Uterus (tissue), 7 donors: ENCODE results near the genes PTGER4 and C7.

GRCh38 chr5:39519590-39520058, 94.8 kb upstream of the DAB2 start:
- PRO-cap, 4 experiments, result no peak in any of the 4 experiments
- RAMPAGE, long total RNA, 2 experiments, result no peak in any of the 2 experiments
- RRBS, result no CpG with 5 or more reads among the region's 2 CpGs

- PRO-cap, 4 experiments, result peak in 3 of 4 experiments; most common plus-strand start chr5:39761077 (in 3)
- RAMPAGE, long total RNA, 2 experiments, result no peak in any of the 2 experiments
- RRBS, result no CpG with 5 or more reads among the region's 2 CpGs
These were observed 336.2 kb upstream of the DAB2 start for GRCh38 chr5:39760979-39761297.

- PRO-cap, 4 experiments, result no peak in any of the 4 experiments
- RAMPAGE, long total RNA, 2 experiments, result no peak in any of the 2 experiments
- RRBS, result no CpG with 5 or more reads among the region's 4 CpGs
These were observed 613.2 kb upstream of the DAB2 start for GRCh38 chr5:40038021-40038314.

DNA sequence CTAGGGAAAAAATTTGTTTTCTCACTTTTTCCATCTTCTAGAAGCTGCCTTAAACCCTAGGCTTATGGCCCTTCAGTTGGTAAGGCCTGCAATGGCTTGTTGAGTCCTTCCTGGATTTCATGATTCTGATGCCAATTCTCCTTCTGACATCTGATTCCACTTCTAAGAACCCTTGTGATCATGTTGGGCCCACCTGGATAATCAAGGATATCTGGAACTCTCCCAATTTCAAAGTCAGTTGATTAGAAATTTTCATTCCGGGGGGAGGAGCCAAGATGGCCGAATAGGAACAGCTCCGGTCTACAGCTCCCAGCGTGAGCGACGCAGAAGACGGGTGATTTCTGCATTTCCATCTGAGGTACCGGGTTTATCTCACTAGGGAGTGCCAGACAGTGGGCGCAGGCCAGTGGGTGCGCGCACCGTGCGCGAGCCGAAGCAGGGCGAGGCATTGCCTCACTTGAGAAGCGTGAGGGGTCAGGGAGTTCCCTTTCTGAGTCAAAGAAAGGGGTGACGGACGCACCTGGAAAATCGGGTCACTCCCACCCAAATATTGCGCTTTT, 138.6 kb upstream of the PTGER4 start:
- PRO-cap, 4 experiments, result no peak in any of the 4 experiments
- RAMPAGE, long total RNA, 2 experiments, result no peak in any of the 2 experiments
- RRBS, result no CpG with 5 or more reads among the region's 21 CpGs

DNA sequence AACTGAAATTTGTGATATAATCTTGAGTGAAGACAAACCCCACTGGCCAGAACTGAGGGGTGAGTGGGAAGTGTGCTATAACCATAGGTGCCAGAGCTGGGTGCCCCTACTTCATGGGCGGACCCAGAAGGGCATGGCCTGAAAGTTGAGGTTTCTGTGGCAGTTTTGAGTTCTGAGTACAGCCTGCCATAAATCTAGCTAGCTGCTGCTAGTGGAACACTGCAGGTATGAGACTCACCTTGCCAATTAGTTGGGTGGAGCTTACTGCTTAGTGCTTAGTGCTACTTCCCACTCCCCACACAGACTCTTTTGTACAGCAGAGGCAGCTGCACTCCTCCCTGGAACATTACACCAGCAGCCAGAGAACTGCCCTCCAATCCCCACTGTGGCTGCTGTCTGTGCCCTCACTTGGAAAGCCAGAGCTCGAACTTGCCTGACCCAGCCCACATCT, 27.2 kb upstream of the PTGER4 start:
- PRO-cap, 4 experiments, result no peak in any of the 4 experiments
- RAMPAGE, long total RNA, 2 experiments, result no peak in any of the 2 experiments
- RRBS, result no CpG with 5 or more reads among the region's 2 CpGs

DNA sequence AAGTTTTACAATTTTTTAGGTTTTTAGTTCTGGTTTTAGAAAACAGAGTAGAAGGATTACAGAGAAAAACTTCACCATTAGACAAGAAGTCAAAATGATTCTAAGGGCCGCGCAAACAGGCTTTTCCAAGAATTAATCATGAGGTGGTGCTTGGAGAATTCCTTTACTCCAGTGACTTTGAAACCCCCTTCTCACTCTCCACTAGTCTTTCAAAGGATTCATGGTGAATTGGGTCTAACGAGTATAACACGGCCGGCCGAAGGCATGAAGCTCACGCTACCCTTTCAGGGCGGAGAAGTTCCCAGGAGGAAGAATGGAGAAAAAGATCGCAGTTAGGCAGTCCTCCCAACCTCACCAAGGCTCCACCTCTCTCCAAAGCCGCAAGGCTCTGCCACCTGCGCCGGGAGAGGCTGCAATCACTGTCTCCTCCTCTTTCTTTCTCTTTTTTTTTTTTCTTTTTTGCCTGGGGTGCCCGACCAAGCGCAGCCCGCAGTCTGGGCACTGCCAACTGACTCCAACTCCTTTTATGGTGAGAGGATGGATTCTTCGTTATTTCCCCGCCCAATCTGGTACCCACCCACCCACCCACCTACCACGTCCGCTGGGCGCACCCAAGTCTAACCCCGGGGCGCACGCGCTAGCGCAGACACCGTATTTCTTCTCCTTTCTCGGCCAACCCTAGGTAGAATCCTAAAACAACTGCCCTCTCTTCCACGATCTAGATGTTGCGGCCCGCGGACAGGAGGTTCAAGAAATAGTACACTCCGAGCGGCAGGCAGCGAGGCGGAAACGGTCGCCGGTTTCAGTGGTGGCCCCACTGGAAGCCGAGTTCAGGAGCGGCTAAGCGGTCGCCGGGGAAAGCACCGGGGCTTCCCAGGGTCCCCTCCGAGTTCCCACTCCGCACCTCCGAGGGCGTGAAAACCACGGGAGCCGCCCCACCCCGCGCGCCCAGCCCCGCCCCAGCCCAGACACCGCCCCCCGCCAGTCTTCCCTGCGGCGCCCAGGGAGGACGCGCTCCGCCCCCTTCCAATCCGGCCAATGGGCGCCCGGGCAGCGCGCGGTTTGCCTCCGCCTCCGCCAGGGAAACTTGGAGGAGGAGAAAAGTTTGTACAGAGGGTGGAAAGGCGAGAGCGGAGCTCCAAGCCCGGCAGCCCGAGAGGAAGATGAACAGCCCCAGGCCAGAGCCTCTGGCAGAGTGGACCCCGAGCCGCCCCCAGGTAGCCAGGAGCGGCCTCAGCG, at the start of gene PTGER4:
Gene PTGER4, plus strand, starts transcription at position 1,110 of the 1,239 bp plus-strand sequence.
- PRO-cap, 4 experiments, result peak in 4 of 4 experiments; most common plus-strand start position 614 of the sequence (in 2); most common minus-strand start position 496 of the sequence (in 3)
- RAMPAGE, long total RNA, 2 experiments, result start-site peak on the plus strand in 1 of 2 experiments, centred at position 1,122 of the sequence, 28 reads per replicate
- RRBS, result 3% methylated on average over 15 of the region's 77 CpGs

DNA sequence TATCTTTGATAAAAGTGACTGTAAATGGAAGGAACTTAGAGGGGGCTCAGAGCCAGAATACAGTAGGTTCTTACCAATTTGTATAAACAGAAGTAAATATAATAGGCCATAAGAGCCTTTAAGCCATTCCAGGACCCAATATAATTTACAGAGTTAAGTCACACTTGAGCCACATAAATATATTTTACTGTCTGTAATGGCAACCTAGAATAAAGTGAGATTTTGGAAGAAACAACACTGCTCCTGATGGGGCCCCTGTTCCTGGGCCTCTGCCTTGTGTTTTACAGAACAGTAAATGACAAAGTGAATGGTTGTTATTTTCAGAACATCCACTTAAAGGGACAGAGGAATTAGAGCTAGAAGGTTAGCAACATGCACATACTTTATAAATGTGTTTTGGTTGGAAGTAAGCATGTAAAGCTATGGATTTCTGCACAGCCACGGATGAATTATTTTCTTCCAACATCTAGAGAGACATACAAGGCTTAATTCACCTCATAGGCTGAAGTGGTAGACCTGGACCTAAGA, 3.6 kb downstream of the PTGER4 start:
- PRO-cap, 4 experiments, result no peak in any of the 4 experiments
- RAMPAGE, long total RNA, 2 experiments, result no peak in any of the 2 experiments
- RRBS, result no CpG with 5 or more reads among the region's 1 CpG

- PRO-cap, 4 experiments, result no peak in any of the 4 experiments
- RAMPAGE, long total RNA, 2 experiments, result no peak in any of the 2 experiments
- RRBS, result no CpG with 5 or more reads among the region's 1 CpG
These were observed 4.8 kb downstream of the PTGER4 start for GRCh38 chr5:40684419-40685042.

DNA sequence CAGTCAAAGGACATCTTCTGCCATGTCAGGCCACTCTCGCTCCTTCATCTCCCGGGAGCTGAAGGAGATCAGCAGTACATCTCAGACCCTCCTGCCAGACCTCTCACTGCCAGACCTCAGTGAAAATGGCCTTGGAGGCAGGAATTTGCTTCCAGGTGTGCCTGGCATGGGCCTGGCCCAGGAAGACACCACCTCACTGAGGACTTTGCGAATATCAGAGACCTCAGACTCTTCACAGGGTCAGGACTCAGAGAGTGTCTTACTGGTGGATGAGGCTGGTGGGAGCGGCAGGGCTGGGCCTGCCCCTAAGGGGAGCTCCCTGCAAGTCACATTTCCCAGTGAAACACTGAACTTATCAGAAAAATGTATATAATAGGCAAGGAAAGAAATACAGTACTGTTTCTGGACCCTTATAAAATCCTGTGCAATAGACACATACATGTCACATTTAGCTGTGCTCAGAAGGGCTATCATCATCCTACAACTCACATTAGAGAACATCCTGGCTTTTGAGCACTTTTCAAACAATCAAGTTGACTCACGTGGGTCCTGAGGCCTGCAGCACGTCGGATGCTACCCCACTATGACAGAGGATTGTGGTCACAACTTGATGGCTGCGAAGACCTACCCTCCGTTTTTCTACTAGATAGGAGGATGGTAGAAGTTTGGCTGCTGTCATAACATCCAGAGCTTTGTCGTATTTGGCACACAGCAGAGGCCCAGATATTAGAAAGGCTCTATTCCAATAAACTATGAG, 12.5 kb downstream of the PTGER4 start:
- PRO-cap, 4 experiments, result no peak in any of the 4 experiments
- RAMPAGE, long total RNA, 2 experiments, result no peak in any of the 2 experiments
- RRBS, result 94% methylated on average over 2 of the region's 10 CpGs

DNA sequence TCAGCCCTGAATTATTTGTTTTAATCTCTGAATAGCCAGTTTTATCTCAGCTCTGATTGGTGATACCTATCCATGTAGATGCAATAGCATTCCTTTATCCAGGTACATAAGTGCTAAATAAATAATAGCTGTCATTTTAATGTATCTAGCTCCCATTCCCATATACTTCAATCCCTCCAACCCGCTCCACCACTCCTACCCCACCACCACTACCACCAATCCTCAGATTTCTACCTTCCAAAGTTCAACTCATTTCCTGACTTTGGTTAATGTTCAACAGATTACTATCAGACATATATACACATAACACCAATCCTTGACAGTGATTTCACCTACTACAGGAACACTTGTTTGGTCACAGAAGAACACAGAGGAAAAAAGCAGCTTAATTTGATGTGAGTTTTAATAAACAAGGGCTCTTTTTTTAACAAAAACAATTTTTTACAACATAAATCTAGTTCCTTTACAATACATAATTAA, 13.9 kb downstream of the PRKAA1 start:
- PRO-cap, 4 experiments, result no peak in any of the 4 experiments
- RAMPAGE, long total RNA, 2 experiments, result no peak in any of the 2 experiments
- RRBS, result no CpG with 5 or more reads among the region's 1 CpG

GRCh38 chr5:40797294-40797991, 731 bp downstream of the PRKAA1 start:
- PRO-cap, 4 experiments, result peak in 2 of 4 experiments; most common plus-strand start chr5:40797670 (in 1); most common minus-strand start chr5:40797653 (in 1)
- RAMPAGE, long total RNA, 2 experiments, result no peak in any of the 2 experiments
- RRBS, result 2% methylated on average over 14 of the region's 54 CpGs

- PRO-cap, 4 experiments, result no peak in any of the 4 experiments
- RAMPAGE, long total RNA, 2 experiments, result no peak in any of the 2 experiments
- RRBS, result no CpG with 5 or more reads among the region's 8 CpGs
These were observed 7.9 kb downstream of the RPL37 start for GRCh38 chr5:40826967-40827578.

DNA sequence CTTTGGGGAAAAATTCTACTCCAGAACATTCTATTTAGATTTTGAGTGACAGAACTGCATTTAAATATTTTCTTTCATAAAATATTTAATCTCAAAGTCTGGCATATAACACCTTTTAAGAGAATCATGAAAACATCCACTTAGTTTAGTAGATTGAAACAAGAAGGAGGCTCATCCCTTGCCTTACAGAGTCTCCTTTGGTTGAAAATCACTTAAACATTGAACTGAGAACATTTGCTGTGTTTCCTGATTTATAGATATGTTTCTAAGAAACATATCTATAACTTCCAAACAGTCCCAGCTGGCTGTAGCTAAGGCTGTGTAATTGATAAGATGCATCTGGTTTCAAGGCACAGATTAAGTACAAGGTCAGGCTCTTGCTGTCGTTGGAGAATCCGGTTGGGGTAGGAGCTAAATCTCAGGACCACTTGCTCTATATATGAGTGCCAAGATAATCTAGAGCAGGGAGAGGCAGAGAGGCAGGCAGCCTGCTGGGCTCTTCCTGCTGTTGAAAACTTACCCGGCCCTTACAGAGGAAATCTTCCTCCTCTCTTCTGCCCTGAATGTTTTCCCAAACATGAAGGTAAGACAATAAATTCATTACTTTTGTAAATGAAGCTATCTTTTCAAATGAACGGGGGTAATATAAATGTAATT, at the start of gene C7:
Gene C7, plus strand, starts transcription at position 464 of the 657 bp plus-strand sequence.
- PRO-cap, 4 experiments, result peak in 2 of 4 experiments; most common plus-strand start position 464 of the sequence (in 2); most common minus-strand start position 199 of the sequence (in 1)
- RAMPAGE, long total RNA, 2 experiments, result start-site peak on the plus strand in 2 of 2 experiments, centred at positions 431 to 435 of the sequence, 485 to 12,115 reads per replicate
- RRBS, result no CpG with 5 or more reads among the region's 4 CpGs

DNA sequence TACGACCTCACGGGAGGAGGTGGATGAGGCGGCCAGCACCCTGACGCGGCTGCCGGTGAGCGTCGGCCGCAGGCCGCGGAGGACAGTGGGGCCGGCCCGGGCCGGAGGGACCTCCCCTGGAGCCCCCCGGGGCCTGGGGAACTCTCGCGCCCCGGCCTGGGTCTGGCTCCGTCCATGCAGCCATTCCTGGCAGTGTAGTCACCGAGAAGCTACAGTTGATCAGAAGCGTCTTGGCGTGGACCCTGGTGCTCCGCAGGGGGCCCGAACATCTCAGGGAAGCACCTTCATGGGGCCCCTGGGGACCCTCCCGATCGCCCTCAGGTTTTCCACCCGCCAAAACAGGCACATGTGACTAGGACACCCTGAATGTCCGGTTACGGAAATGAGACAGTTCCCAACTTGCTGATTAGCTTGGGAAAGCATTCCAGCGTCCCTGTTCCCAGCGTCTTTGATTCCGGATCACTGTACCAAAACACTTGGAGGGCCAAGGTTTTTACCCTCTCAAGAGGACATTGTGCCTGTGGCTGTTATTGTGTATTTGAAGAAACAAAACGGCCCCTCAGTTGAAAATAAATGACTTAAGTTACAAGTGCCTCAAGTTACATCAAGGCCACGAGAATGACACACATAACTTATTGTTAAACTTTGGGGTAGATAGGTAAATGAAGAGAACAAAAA, 502 bp downstream of the FBXO4 start:
- PRO-cap, 4 experiments, result peak in 2 of 4 experiments; most common plus-strand start position 436 of the sequence (in 1); most common minus-strand start position 350 of the sequence (in 1)
- RAMPAGE, long total RNA, 2 experiments, result no peak in any of the 2 experiments
- RRBS, result 2% methylated on average over 11 of the region's 34 CpGs

GRCh38 chr5:42518780-42519187, 95.5 kb downstream of the GHR start:
- PRO-cap, 4 experiments, result peak in 1 of 4 experiments; most common plus-strand start chr5:42518930 (in 1)
- RAMPAGE, long total RNA, 2 experiments, result no peak in any of the 2 experiments
- RRBS, result no CpG with 5 or more reads among the region's 4 CpGs

- PRO-cap, 4 experiments, result peak in 1 of 4 experiments; most common minus-strand start chr5:42552205 (in 1)
- RAMPAGE, long total RNA, 2 experiments, result no peak in any of the 2 experiments
- RRBS, result no CpG with 5 or more reads among the region's 2 CpGs
These were observed 128.6 kb downstream of the GHR start for GRCh38 chr5:42551785-42552361.

DNA sequence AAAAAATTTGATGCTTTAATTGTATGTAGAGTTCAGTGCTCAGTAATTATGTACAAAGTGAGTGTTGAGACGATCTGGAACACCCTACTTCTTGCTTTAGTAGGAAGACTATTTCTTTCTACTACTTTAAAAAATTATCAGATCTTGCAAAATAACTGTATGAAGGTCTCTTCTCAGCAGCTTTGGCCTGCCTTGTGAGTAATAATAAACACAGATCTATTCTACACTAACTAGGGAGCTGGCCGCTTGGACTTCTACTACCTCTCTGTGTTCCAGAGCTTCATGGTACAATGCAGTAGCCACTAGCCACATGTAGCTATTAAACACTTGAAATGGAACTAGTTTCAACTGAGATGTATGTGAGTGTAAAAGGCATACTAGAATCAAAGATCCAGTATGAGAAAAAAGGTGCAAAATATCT, 131.1 kb downstream of the GHR start:
- PRO-cap, 4 experiments, result no peak in any of the 4 experiments
- RAMPAGE, long total RNA, 2 experiments, result no peak in any of the 2 experiments
- RRBS, result no CpG with 5 or more reads among the region's 2 CpGs

DNA sequence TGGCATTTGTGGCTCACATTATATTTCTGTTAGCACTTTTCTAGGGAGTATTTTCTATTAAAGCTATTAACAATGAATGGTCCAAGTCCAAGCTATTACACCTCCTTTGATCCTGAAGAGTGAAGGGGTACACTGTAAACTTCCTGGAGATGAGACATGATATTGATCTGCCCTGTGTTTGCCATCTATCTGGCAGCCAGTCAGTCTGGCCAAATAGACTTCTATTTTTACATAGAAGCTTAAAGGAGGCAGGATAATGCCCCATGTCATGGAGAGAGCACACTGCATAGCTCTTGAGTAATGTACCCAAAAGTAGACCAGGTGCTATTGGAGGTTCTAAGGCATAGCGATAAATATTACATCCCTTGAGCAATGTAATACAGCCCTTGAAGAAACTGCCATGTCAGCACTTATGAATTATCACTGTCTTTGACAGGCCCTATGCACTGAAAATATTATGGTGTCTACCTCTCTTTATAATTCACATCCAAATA, 131.7 kb downstream of the GHR start:
- PRO-cap, 4 experiments, result no peak in any of the 4 experiments
- RAMPAGE, long total RNA, 2 experiments, result no peak in any of the 2 experiments
- RRBS, result no CpG with 5 or more reads among the region's 1 CpG

GRCh38 chr5:42586508-42587022, 163.3 kb downstream of the GHR start:
- PRO-cap, 4 experiments, result no peak in any of the 4 experiments
- RAMPAGE, long total RNA, 2 experiments, result no peak in any of the 2 experiments
- RRBS, result no CpG with 5 or more reads among the region's 4 CpGs

GRCh38 chr5:42606046-42606862, 150.4 kb upstream of the CCDC152 start:
- PRO-cap, 4 experiments, result no peak in any of the 4 experiments
- RAMPAGE, long total RNA, 2 experiments, result no peak in any of the 2 experiments
- RRBS, result no CpG with 5 or more reads among the region's 4 CpGs